ENCODE results near the gene TRMT1.

DNA sequence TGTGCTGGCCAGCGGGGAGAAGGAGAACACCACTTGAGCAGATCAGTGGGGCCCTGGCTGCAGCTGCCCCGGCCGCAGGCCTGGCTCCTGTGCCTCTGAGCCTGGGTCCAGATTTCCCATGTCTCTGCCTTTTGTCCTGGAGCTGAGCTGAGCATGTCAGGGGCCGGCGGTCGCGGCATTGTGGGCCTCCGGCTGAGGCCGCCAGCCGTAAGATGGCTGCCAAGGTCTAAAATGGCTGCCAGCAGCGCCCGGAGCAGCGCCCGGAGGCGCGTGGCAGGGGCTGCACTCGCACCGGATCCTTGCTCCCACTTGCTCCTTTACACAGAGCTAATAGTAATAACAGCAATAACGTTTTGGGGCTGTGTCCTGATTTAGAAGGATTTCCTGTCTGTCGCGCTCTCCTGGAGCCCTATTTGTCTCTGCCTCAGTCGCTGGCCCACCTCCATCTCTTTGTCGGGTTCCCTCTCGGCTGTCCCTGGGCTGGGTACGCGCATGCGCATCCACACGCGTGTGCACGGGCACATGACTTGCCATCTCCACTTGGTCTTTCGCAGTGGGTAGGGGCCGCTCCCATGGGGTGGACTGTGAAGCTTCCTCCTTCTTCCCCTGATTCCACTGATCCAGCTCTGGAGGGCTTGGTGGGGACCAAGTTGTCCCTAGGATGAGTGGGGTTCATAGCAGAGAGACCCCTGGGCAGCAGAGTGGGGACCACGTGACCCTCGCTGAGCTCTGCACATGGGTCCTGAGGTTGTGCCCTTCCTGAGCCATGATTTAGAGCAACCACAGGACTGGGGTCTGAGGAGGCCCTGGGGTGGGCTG is 32.0 kb downstream of the LYL1 start:
- PRO-cap: no peak
- RRBS, 2 experiments: 98% methylated on average over 5 to 7 of the region's 34 CpGs

DNA sequence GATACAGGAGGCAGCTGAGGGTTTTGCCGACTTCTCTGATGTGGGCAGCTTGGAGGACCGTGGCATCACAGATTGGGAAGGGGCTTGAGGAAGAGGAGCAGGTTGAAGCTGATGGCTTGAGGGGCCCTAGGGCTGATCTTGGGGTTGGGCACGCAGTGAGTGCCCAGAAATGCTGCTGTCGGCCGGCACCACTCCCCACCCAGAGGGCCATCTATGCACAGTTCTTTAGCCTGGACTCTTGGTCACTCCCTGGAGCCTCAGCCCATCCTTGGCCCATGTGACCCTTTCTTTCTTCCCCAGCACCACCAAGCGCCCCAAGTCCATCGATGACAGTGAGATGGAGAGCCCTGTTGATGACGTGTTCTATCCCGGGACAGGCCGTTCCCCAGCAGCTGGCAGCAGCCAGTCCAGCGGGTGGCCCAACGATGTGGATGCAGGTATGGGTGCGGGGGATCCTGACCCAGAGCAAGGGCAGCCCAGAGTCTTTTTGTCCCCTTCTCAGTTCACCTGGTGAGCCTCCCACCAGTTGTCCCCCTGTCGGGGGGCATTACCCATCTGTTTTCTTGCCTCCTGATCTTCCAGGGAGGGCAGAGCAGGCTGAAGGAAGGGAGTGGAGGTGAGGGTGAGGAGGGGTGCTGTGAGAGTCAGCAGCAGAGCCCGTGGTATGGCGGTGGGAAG is 27.3 kb downstream of the LYL1 start:
- PRO-cap: no peak
- RRBS, 2 experiments: no CpG with 5 or more reads among the region's 16 CpGs

GRCh38 chr19:13098793-13099193 is 3.9 kb downstream of the LYL1 start:
- PRO-cap: no peak
- RRBS, 2 experiments: 88 to 96% methylated on average over 20 of the region's 35 CpGs

GRCh38 chr19:13116589-13117155 is at the start of gene TRMT1:
Gene TRMT1 (minus strand): TSS chr19:13116740.
- PRO-cap: bidirectional peak, plus-strand start at chr19:13116813, minus-strand start at chr19:13116681
- RRBS, 2 experiments: 0 to 2% methylated on average over 5 of the region's 29 CpGs

- PRO-cap: no peak
- RRBS, 2 experiments: 10 to 23% methylated on average over 13 to 20 of the region's 55 CpGs
Measured at GRCh38 chr19:13155451-13156372, 5.5 kb downstream of the IER2 start.

- PRO-cap: no peak
- RRBS, 2 experiments: no CpG with 5 or more reads among the region's 5 CpGs
Measured at GRCh38 chr19:13169567-13170159, 19.5 kb downstream of the IER2 start.

- PRO-cap: no peak
- RRBS, 2 experiments: no CpG with 5 or more reads among the region's 13 CpGs
Measured at GRCh38 chr19:13459143-13459735, 47.0 kb downstream of the CACNA1A start.

- PRO-cap: no peak
- RRBS, 2 experiments: 26 to 59% methylated on average over 9 of the region's 28 CpGs
Measured at GRCh38 chr19:13505529-13506105, 662 bp downstream of the CACNA1A start.

GRCh38 chr19:13763152-13763679 is 1.1 kb upstream of the MRI1 start:
- PRO-cap: bidirectional peak, plus-strand start at chr19:13763438, minus-strand start at chr19:13763200
- RRBS, 2 experiments: no CpG with 5 or more reads among the region's 9 CpGs

DNA sequence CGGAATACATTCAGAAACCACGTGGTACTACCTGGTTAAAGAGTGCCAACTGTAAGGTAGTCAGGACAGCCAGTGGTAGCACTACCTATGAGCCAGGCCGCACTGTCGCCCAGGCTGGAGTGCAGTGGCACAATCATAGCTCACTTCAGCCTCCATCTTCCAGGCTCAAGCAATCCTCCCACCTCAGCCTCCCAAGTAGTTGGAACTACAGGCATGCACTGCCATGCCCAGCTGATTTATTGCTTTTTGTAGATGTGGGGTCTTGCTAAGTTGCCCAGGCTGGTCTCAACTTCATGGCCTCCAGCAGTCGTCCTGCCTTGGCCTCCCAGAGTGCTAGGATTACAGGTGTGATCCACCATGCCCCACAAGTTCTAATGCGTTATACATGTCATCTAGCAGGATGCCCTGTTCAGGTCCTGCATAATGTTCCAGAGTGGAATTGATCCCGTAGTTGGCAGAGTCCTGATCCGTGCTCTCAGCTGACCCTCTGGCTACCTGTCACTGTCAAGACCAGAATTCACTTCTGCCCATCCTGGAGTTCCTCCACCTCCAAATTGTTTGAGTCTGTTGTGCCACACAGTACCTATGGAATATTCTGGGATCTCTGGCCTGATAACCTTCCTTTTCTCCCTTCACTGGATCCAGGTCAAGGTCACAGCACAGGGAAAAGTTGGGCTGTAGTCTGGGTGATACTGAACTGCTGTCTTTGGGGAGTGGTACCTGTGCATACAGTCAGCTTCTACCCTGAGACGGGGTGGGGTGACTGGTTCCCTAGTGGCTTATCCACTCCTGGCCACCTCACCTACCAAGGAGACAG is 4.7 kb downstream of the C19orf53 start:
- PRO-cap: unidirectional peak, plus-strand start at position 426 of the sequence
- RRBS, 2 experiments: 100% methylated on average over 1 of the region's 9 CpGs; no CpG with 5 or more reads in 1 of the 2 experiments

GRCh38 chr19:13845706-13846189 is 31.2 kb upstream of the NANOS3 start:
- PRO-cap: no peak
- RRBS, 2 experiments: no CpG with 5 or more reads among the region's 7 CpGs

- PRO-cap: unidirectional peak, plus-strand start at chr19:13847401; unidirectional peak, plus-strand start at chr19:13847580
- RRBS, 2 experiments: 2 to 22% methylated on average over 5 to 6 of the region's 39 CpGs
Measured at GRCh38 chr19:13846567-13847641, 30.0 kb upstream of the NANOS3 start.

DNA sequence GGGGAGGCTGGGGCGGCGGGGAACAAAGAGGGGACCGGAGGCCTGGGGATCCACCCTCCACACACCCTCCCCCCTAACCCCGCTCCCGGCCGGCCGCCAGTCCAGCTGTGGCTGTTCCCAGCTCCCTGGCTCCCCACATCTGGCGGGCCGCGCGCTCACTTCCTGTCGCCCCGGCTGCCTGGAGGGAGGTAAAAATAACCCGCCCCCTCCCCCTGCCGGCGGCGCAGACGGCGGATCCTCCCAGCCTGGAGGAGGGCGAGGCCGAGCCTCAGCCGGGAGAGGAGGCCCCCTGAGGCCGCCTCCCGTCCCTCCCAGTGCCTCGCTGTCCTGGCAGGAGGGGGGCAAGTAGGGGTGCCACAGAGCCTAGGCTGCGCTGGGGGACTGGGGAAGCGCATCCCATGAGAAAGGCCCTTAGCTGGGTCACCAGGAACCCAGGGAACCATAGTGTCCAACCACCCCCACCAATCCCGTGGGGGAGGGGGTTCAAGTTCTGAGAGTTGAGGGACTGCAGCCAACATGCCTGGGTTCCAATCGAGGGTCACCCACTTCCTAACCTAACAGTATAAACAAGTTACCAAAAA is 29.2 kb upstream of the NANOS3 start:
- PRO-cap: bidirectional peak, plus-strand start at position 224 of the sequence, minus-strand start at position 141 of the sequence
- RRBS, 2 experiments: 2 to 3% methylated on average over 16 to 17 of the region's 29 CpGs

DNA sequence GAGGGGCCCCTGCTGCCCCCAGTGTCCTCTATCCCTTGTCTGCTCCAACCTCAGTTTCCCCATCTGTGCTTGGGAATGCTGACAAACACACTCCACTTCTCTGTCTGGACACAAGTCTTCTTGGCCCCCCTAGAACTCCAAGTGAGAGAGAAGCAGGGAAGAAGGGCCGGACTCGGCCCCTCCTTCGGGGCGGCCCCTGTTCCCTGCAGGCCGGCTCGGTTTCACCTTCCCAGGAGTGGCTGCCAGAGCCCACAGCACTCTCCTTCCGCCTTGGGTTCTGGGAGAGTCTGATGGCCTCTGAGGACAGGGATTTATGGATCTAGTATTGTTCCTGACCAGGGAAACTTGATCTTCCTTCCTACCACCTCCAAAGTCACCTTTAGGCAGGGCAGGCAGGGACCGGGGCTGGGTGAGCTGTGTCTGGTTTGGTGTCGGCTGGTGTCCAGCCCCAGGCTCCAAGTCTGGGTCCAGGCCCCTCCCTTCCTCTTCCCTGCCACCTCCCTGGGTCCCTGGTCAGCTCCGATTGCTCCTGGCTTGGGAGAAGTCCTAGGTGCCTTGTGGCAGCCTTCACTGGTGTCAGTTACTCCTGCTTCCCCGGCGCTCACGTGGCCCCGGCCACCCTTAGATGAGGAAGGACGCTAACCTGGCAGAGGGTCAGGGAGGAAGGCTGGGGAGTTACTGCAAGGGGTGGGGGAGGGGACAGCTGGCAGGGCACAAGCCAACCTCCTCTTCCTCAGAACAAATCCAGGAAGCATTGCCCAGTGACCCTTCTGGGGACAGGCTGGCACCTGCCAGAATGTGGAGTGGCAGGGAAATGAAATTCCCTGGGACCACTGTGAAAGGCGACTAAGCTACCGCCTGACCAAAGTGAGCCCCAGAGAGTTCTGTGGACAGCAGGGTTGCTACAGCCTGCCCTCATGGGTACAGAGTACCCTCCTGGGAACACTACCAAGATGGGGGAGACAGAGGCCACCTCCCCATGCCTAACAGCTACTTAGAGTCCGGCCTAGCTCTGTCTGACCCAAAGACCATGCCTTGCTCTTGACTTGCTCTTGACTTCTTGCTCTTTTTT is 18.8 kb downstream of the RFX1 start:
- PRO-cap: no peak
- RRBS, 2 experiments: 47 to 73% methylated on average over 5 of the region's 18 CpGs

DNA sequence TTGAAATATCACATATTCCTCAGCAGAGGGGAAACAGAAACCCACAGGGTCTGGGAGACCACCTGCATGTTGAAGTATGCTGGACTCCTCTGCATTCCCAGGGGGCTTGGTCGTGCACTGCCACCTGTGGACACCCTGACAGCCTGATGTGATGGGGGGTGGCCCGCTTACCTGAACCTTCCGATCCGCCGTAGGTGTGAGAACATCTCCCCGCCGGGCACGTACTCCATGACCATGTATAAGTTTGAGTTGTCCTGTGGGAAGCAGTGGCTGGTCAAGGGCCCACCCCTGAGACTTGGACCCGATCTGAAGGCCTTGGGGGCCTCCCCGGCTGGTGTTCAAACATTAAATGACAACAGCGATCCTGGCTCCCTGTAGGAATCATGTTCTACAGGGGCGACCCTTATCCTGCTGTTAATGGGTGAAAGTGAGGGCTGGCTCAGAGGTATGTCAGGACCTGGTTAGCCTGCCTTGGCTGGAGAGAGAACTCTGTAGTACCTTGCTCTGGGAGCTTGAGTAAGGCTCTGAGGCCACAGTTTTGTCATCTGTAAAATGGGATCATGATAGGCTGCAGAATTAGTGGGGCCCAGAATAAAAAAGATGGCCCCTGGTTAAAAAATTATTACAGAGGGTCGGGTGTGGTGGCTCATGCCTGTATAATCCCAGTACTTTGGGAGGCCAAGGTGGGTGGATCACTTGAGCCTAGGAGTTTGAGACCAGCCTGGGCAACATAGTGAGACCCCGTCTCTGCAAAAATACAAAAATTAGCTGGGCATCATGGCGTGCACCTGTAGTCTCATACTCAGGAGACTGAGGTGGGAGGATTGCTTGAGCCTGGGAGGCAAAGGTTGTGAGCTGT is 15.3 kb upstream of the C19orf67 start:
- PRO-cap: no peak
- RRBS, 2 experiments: no CpG with 5 or more reads among the region's 15 CpGs

DNA sequence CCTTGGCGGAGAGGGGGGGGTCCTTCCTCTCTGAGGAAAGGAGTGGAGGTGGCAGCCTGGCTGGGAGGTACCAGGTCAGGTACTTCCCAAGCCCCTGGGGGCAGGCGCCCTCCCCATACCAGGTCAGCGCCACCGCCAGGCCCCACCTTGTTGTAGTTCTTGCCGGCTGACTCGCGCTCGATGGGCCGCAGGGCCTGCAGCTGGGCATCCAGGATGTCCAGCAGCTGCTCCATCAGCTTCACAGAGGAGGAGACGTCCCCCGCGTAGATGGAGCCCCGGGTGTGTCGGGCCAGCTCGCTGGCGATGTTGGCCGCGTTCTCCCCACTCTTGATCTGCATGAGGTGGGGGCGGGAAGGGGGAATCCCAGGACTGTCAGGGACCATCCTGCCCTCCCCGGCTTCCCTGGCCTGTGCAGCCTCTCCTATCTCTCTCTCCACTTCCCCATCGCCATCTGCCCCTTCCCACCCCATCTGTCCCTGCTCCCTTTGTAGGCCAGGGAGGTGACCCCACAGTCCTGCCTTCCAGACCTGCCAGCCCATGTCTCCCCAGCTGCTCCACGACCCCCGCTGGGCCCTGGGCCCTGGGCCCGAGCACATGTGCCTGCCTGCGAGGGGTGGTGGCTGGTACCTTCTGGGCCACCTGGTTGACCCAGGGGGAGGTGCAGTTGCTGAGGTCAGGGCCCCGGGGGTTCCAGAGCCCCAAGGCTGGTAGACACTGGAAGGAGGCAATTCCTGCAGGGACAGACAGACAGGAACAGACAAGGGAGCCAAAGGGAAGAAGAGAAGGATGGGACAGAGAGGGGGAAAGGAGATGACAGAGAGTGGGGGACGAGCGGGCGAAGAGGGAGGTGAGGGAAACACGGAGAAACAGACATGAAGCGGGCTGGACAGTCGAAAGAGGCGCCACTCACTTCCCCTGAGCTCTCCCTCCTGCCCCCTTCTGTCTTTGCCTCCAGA is 23.9 kb upstream of the ASF1B start:
- PRO-cap: no peak
- RRBS, 2 experiments: no CpG with 5 or more reads among the region's 33 CpGs

DNA sequence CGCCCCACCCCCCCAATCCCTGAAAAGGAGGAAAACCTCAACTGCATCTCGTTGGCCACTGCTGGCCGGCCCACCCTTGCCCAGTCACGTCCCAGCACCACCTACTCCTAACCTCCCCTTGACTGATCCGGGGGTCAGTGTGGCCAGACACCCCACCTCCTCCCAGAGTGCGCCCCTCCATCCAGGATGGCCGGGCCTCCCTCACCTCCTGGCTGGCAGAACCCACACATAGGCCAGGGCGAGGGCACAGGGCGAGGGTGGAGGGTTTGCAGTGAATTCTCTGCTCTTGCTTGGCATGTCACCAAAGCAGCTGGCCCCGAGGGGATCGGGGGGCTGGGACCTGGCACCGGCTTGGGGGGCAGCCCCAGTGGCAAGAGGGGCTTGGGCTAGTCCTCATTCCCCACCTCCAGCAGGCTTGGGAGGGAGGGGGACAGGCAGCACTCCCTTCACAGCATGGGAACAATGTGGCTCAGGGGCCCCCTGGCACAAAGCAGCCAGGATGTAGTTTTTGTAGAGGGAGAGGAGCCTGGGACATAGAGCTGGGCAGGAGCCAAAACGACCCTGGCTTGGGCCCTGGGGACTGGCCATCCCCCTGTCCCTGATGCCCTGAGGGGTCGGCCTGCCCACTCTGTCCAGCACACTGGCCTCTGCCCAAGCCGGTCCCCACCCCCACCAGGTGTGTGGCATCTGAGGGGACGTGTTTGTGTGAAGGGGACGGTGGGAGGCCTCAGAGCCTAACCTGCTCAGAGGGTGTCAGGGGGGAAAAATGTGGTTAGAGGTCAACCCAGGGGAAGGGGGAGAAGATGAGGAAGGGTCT is 28.5 kb upstream of the ASF1B start:
- PRO-cap: no peak
- RRBS, 2 experiments: 85 to 86% methylated on average over 3 to 5 of the region's 17 CpGs

DNA sequence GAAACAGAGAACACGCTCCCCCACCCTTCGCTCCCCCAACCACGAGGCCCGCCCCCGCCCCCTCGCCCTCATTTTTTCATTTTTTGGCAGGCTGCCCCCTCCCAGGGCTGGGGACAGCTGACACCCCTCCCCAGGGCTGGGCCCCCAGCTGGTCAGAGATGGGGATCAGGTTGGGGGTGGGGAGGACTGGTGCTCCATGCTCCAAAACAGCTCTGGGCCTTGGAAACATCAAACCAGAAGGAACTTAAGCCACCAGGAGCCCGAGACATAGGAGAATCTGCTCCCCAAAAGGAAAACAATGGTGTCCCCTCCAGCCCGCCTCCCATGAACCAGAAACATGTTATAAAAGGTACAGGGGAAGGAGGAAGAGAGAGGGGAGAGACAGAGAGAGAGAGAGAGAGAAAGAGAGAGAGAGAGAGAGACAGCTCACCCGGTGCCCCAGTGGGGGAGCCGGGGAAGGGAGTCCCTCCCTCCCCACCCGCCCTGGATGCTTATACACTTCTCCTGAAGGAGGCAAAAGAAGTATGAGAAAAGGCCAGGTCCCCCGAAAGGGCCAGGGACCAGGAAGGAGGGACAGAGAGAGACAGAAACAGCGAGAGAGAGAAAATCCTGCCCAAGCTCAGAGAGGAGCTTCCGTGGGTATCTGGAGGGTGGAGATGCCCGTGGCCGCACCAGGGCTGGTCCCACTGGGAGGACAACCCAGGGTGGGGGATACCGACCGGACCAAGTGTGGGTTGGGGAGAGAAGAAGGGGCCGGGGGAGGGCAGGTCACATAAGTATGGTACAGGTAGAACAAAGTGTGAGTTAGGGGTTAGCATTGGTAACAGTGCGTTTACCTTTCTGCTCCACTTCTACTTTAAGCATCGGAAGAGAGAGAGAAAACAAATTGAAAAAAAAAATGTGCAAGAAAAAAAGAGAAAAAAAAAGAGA is 30.1 kb upstream of the ASF1B start:
- PRO-cap: no peak
- RRBS, 2 experiments: no CpG with 5 or more reads among the region's 21 CpGs

DNA sequence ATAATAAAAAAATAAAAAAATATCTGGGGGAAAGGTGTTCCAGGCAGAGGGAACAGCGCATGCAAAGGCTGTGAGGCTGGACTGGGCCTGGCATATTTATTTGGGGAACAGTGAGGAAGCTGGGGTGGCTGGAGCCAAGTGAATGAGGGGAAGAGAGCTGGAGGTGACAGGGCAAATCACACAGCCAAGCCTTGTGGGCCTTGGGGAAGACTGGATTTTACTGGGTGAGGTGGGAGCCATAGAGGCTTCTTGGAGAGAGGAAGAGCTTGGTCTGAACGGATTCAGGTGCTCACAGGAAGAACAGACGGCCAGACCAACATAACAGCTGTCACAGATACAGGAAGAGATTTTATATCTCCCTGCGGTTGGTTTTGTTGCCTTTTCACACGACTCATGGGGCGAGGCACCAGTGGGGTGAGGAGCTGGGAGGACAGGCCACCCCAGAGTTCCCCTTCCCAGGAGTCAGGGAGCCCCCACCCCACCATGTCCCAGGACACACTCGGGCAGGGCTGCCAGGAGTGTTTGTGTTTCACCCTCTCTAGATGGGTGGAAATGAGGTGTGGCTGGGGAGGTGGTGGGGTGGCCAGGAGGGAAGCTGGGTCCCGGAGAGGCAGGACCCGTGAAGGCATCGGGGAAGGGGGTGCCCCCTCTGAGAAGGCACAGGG is 25.5 kb upstream of the ADGRE5 start:
- PRO-cap: no peak
- RRBS, 2 experiments: no CpG with 5 or more reads among the region's 10 CpGs

DNA sequence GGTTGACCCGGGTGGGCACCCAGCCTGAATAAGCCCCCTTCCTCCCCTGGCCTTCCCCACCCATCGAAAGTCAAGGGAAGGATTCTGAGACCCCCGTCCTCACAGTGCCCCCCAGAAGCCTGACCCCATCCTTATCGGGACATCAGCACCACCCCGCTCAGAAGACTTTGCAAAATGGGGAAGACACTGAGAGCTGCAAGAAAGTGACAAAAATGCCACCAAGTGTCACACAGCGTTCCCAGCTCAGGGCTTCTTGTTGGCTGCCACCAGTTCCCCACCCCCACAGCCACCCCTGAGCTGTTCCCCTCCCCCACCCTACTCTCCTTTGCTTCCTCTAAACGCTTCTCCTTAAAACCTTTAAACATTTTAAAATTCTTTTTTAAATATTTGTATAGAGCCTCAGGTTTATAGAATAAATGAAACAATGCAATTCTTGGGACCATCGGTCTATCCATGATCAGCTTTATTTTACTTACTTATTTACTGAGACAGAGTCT is 8.8 kb upstream of the ADGRE5 start:
- PRO-cap: no peak
- RRBS, 2 experiments: no CpG with 5 or more reads among the region's 8 CpGs